Heart left ventricle (tissue), 7 donors: ENCODE measurements around the genes FBXO45 and NRROS.

GRCh38 chr3:195942718-195943244 is 34.4 kb upstream of the TNK2 start:
- PRO-cap, 6 experiments, result no peak in any of the 6 experiments
- RAMPAGE, long total RNA, 2 experiments, result no peak in any of the 2 experiments
- RRBS, result no CpG with 5 or more reads among the region's 6 CpGs

- PRO-cap, 6 experiments, result peak in 6 of 6 experiments; most common plus-strand start chr3:195989776 (in 4); most common minus-strand start chr3:195989738 (in 1)
- RAMPAGE, long total RNA, 2 experiments, result no peak in any of the 2 experiments
- RRBS, result no CpG with 5 or more reads among the region's 46 CpGs
These were observed 81.2 kb upstream of the TNK2 start for GRCh38 chr3:195989502-195989990.

GRCh38 chr3:195990488-195991014 is 82.2 kb upstream of the TNK2 start:
- PRO-cap, 6 experiments, result peak in 1 of 6 experiments; most common minus-strand start chr3:195990747 (in 1)
- RAMPAGE, long total RNA, 2 experiments, result no peak in any of the 2 experiments
- RRBS, result no CpG with 5 or more reads among the region's 31 CpGs

- PRO-cap, 6 experiments, result no peak in any of the 6 experiments
- RAMPAGE, long total RNA, 2 experiments, result no peak in any of the 2 experiments
- RRBS, result no CpG with 5 or more reads among the region's 2 CpGs
These were observed 543 bp upstream of the TFRC start for GRCh38 chr3:196082556-196082710.

DNA sequence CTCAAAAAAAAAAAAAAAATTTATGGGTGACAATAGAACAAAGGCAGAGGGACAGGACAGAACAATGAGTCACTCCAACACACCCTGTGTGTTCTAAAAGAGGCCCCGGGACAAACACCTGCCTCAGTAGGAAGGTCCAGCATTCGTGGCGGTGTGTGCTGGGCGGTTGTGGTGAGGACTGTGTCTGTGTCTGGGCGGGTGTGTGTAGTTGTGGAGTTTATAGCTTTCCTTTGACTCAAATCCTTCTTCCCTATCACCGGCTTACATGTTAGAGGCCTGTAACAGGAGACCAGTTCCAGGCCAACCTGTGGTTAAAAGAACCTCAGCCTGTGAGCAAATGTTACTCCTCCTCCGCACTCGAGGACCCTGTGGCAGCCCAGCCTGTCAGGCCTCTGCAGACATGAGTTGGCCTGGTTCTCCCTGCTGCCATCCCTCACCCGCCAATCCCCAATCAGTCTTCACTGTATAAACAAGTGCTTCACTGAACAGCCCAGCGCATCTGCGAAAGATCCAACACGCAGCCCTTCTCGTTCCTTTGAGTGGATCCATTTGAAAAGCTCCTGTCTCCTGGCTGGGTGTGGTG is 27.7 kb downstream of the ZDHHC19 start:
- PRO-cap, 6 experiments, result peak in 1 of 6 experiments; most common plus-strand start position 96 of the sequence (in 1)
- RAMPAGE, long total RNA, 2 experiments, result no peak in any of the 2 experiments
- RRBS, result no CpG with 5 or more reads among the region's 13 CpGs

DNA sequence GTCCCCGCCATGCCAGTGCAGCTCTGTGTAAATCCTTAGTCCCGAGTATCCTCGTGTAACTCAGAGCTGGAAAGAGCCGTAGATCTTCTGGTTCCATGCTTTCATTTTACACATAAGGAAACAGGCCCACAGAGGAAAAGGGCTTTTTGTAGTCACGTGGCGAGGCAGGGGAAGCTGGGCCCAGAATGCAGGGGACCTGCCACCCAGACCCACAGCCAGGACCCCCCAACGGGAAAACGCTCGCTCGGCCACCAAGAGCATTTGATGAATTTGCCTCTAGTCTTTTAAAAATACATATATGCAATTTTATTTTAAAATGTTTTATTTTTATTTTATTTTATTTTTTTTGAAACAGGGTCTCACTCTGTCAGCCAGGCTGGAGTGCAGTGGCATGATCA is 24.0 kb downstream of the ZDHHC19 start:
- PRO-cap, 6 experiments, result no peak in any of the 6 experiments
- RAMPAGE, long total RNA, 2 experiments, result no peak in any of the 2 experiments
- RRBS, result no CpG with 5 or more reads among the region's 10 CpGs

DNA sequence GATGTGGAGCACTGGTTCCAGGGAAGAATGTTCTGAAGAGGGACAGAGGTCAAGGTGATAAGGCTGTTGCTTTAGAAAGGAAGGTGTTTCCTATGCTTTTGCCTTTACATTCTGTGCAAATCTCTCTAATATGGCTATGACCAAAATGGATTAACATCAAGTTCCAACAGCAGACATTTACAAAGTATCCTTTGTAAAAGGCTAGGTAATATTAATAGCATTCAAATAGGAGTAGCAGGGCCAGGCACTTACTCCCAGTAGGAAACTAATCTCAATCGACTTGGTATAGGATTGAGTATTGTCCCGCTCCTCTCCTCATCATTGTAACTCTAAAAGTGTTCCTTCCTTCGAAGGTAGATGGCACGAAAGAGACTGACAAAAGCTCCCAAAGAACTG is 21.2 kb downstream of the SLC51A start:
- PRO-cap, 6 experiments, result peak in 1 of 6 experiments; most common minus-strand start position 320 of the sequence (in 1)
- RAMPAGE, long total RNA, 2 experiments, result no peak in any of the 2 experiments
- RRBS, result no CpG with 5 or more reads among the region's 4 CpGs

GRCh38 chr3:196347698-196348357 is 9.6 kb upstream of the TM4SF19 start:
- PRO-cap, 6 experiments, result no peak in any of the 6 experiments
- RAMPAGE, long total RNA, 2 experiments, result no peak in any of the 2 experiments
- RRBS, result no CpG with 5 or more reads among the region's 5 CpGs

- PRO-cap, 6 experiments, result no peak in any of the 6 experiments
- RAMPAGE, long total RNA, 2 experiments, result no peak in any of the 2 experiments
- RRBS, result no CpG with 5 or more reads among the region's 4 CpGs
These were observed 10.3 kb upstream of the TM4SF19 start for GRCh38 chr3:196348358-196349082.

DNA sequence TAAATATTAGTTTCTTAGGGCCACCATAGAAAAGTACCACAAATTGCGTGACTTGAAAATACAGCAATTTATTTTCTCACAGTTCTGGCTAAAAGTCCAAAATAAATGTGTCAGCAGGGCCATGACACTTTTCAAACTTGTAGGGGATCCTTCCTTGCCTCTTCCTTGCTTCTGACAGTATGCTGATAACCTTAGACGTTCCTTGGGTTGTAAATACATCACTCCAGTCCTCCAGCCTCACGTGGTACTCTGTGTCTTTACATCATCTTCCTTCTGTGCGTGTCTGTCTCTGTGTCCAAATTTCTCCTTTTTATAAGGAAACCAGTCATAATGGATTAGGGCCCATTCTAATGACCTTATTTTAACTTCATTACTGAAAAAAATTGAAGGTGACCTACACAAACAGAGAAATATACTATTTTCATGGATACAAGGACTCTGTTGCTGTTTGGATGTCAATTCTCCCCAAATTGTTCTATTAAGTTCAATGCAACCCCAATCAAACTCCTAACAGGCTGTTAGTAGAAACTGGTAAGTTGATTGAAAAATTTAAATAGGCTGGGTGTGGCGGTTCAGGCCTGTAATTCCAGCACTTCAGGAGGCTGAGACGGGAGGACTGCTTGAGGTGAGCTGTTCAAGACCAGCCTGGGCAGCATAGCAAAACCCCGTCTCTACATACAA is 7.3 kb downstream of the RNF168 start:
- PRO-cap, 6 experiments, result no peak in any of the 6 experiments
- RAMPAGE, long total RNA, 2 experiments, result no peak in any of the 2 experiments
- RRBS, result no CpG with 5 or more reads among the region's 7 CpGs

GRCh38 chr3:196568446-196569698 is at the start of gene FBXO45:
Gene FBXO45, plus strand, starts transcription at chr3:196568660.
- PRO-cap, 6 experiments, result peak in 6 of 6 experiments; most common plus-strand start chr3:196568851 (in 2); most common minus-strand start chr3:196568548 (in 6)
- RAMPAGE, long total RNA, 2 experiments, result start-site peak on the minus strand in 1 of 2 experiments, at chr3:196568529-196568551 at its widest, 22 reads per replicate
- RRBS, result 1% methylated on average over 76 of the region's 125 CpGs

GRCh38 chr3:196598296-196598842 is 29.9 kb downstream of the FBXO45 start:
- PRO-cap, 6 experiments, result peak in 1 of 6 experiments; most common minus-strand start chr3:196598585 (in 1)
- RAMPAGE, long total RNA, 2 experiments, result no peak in any of the 2 experiments
- RRBS, result no CpG with 5 or more reads among the region's 19 CpGs

GRCh38 chr3:196623456-196623746 is 16.1 kb upstream of the NRROS start:
- PRO-cap, 6 experiments, result peak in 2 of 6 experiments; most common minus-strand start chr3:196623516 (in 2)
- RAMPAGE, long total RNA, 2 experiments, result no peak in any of the 2 experiments
- RRBS, result no CpG with 5 or more reads among the region's 3 CpGs

DNA sequence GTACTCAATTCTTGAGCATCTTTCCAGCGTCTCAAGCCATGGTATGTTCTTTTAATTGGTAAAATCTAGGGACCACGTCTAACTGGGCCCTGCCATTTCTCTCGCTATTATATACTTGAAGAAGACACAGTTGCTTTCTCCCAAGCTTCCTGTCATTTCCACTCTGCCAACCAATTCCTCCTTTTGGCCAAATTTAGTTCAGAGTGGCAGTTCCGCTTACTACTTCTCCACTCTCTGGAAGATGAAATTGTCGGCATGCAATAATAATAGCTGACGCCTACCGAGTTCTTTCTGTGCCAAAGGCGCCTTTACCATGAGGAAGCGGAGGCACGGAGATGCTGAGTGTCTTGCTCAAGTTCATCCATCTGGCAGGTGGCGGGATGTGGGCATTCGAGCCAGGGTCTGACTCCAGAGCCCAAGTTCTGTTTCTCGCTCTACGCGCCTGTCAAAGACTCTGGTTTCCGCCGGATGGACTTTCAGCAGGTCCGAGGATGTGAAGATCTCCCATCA is 14.6 kb upstream of the NRROS start:
- PRO-cap, 6 experiments, result peak in 1 of 6 experiments; most common plus-strand start position 389 of the sequence (in 1); most common minus-strand start position 168 of the sequence (in 1)
- RAMPAGE, long total RNA, 2 experiments, result no peak in any of the 2 experiments
- RRBS, result no CpG with 5 or more reads among the region's 18 CpGs

DNA sequence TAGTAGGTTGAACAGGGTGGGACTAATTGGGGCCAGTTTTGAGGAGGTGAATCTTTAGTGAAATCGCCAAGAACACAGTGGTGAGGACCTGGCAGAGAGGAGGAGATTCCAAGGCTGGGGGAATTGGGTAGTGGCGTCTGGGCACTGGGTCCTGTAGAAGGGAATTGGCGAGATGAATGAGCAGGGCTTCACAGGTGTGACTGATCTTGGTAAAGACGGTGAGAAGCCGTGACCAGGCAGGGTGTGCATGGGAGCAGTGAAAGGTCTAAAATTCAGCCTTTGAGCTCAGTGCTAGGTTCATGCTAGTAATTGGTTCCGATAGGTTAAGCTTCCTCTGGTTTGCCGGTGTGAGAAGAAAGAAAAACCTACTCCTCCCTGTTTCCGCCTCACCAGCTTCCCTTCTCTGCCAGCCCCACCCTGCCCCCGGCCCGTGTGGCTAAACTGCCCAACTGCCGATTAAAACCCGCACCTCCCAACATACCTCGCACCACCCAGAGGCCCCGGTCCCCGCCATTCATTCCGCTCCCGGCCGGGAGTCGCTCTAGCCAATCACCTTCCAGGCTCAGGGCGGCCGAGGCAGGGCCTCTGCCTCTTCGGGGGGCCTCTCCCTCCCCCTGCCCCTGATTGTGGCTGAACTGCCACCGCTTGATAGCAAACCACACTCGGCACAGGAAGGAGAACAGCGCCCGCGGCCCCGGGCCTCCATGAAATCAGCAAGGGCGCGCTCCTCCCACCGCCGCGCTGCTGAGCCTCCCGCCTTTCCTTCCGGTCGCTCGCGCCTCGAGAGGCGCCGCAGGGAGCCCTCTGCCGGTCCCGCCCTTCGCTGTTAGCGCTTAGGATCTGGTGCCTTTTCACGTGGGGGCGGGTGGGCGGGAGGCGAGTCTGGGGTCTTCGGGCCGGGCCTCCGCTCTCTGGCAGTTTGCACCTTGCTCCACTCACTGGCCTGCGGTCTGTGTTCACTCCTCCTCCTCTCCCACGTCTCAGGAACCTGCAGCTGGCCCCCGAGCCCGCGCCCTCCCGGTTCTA is 7.3 kb upstream of the NRROS start:
- PRO-cap, 6 experiments, result peak in 6 of 6 experiments; most common plus-strand start position 823 of the sequence (in 3); most common minus-strand start position 712 of the sequence (in 6)
- RAMPAGE, long total RNA, 2 experiments, result no peak in any of the 2 experiments
- RRBS, result 2% methylated on average over 28 of the region's 58 CpGs

DNA sequence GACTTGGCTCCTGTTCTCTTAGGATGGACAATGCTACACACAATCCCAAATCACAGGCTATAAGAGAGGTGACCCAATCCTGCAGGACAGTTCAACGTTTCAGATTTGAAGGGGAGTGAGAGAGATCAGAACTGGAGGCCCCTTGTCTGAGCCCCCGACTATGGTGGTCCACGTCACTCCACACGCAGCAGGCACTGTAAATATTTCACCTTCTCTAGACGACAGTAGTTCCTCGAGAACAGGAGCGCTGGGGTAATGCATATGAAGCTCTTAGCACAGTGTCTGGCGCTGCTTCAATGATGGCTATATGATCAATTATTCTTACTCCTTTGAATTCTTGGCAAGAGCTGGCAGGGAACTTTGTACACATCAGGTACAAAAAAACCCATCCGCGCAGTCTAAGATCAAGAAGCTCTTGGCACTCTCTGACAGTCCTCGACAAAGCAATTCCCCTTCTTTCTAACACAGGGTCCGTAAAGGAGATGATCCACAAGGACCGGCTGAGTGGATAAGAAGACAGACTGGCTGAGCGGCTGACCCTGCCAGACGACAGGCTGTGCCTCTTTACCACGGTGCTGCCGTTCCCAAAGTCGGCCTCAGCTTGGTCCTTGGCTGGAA is 562 bp upstream of the NRROS start:
- PRO-cap, 6 experiments, result no peak in any of the 6 experiments
- RAMPAGE, long total RNA, 2 experiments, result no peak in any of the 2 experiments
- RRBS, result no CpG with 5 or more reads among the region's 18 CpGs

DNA sequence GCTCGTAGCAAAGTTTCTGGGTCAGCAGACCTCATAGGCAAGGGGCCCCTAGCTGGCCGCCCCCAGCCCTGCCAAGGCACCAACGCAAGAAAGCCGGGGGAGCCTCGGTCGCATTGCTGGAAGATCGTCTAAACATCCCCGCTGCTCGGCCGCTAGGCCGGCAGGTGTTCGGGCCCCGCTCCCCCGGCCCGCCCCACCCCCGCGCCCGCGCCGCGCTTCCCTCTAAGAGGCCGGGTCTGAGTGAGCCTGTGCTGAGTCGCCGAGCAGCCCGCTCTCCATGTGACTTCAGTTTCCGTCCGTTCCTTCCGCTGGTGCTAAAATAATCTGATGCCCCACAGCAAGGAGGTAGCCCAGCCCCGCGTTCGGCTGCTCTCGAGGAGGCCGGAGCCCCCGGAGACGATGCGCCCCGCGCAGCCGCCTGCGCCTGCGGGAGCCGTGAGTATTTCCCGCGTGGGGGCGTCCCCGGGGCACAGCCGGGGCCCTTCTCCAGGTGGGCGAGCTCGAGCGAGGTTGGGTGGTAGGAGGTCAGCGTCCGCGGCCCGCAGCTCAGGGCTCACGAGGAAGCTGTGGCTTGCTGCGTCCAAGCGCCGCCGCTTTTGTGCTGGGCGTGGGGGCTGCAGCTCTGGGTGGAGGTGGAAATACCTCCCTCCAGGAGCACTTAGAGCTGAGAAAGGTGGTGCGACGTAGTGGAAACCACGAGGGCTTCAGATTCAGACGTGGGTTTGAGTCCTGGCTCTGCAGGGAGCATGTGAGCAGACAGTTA is at the start of gene NRROS:
TSS of gene NRROS (plus strand) at position 254 of the 763 bp plus-strand sequence.
- PRO-cap, 6 experiments, result peak in 6 of 6 experiments; most common plus-strand start position 335 of the sequence (in 3); most common minus-strand start position 224 of the sequence (in 3)
- RAMPAGE, long total RNA, 2 experiments, result start-site peak on the plus strand in 2 of 2 experiments, centred at positions 310 to 341 of the sequence, 37 to 44 reads per replicate
- RRBS, result 3% methylated on average over 29 of the region's 64 CpGs

- PRO-cap, 6 experiments, result peak in 2 of 6 experiments; most common minus-strand start chr3:196643215 (in 1)
- RAMPAGE, long total RNA, 2 experiments, result no peak in any of the 2 experiments
- RRBS, result no CpG with 5 or more reads among the region's 16 CpGs
These were observed 3.6 kb downstream of the NRROS start for GRCh38 chr3:196642945-196643666.

DNA sequence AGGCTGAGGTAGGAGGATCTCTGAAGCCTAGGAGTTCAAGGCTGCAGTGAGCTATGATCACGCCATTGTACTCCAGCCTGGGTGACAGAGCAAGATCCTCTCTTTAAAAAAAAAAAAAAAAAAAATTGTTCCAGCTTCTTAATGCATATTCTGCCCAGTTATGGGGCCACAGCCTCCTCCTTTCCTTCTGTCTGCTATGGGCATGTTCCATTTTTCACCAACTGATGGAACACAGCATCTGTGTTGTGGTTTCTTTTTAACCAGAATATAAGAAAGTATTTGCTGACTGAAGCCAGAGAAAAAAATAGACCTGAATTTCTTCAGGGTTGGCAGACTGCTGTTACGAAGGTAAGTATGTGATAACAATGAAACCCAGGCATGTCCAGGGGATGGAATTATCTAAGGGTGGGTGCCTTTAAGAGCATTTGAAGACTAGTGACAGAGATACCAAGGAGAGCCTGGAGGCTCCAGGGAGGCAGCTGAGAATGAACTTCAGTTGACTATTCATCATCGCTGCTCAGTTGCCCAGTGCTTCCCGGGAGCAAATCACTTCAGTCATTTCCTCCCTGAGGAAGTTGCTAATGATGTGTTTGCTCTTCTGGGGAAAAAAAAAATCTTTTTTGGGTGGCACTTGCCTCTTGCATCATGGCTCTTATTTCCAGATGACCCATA is 14.7 kb downstream of the NCBP2 start:
- PRO-cap, 6 experiments, result no peak in any of the 6 experiments
- RAMPAGE, long total RNA, 2 experiments, result no peak in any of the 2 experiments
- RRBS, result no CpG with 5 or more reads among the region's 4 CpGs

GRCh38 chr3:196936818-196937469 is 5.4 kb downstream of the NCBP2 start:
- PRO-cap, 6 experiments, result no peak in any of the 6 experiments
- RAMPAGE, long total RNA, 2 experiments, result no peak in any of the 2 experiments
- RRBS, result no CpG with 5 or more reads among the region's 8 CpGs